Subcutaneous preadipocyte (primary cell): ENCODE measurements around a stretch of chr15.

- CAGE, long polyA plus RNA = no peak
These were observed 107.5 kb downstream of the APBA2 start for GRCh38 chr15:28992944-28993969.

GRCh38 chr15:29267648-29268098 lies 1.9 kb downstream of the NSMCE3 start:
- CAGE, long polyA plus RNA = no peak

DNA sequence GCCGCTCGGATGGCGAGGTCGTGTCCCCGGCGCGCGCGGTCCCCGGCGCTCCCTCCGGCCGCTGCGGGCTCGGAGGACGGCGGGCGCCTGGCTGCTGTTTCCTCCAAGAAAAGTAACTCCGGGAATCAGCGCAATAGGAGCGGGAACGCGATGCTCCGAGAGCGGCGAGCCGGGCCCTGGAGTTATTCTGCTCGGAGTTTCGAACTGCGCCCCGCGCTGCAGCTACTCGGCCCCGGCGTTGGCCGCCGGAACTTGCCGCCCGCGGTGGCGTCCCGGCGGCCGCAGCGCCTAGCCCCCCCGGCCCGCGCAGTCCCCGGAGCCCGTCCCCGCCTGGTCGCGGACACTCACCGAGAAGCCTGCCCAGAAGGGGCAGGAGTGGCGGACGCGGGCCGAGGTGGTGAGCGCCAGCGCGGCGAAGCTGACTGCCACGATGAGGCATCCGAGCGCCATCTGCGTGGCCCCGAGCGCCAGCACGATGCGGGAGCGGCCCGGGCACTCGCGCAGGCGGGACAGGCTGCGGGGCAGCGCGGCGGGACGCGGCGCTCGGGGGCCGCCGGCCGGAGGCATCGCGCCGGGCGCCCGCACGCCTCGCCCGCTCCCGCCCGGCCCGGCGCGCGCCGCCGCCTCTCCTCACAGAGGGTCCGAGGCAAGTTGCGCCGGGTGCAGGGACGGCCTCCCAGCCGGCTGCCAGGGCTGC lies 474 bp downstream of the ENTREP2 start:
- CAGE, long polyA plus RNA = no peak

DNA sequence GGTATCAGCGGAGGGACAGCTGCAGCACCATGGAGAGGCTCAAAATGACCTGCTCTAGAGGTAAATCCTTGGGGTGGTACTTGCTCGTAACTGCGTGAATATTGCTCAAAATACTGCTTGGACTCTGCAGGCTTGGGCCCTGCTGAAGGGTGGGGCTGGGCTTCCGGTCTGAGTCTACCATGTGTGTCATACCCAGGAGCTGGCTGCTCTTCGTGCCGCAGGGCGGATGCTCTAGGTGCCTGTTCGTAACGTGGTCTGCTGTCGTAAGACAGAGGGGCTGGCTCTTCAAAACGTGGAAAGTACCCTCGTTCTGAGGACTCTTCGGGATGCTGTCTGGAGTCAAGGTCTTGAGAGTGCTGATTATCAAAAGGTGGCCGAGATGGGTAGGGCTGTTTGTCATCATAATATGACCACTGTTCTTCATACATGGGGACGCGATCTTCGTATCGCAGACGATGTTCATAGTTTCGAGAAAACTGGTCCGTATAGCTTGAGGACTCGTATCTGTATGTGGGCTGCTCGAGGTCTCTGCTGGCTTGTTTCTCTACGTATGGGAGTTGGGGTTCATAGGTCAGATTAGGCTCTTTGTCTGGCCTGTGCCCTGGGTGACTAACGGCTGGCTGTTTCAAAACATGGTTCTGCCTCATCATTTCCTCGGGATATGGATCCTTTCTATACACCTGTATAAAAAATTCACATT lies 103.7 kb downstream of the TJP1 start:
- CAGE, long polyA plus RNA = no peak

- CAGE, long polyA plus RNA = no peak
These were observed 54.3 kb downstream of the TJP1 start for GRCh38 chr15:29767987-29768269.

- CAGE, long polyA plus RNA = no peak
These were observed 30.1 kb downstream of the TJP1 start for GRCh38 chr15:29791817-29792980.

GRCh38 chr15:29883075-29883521 lies 60.8 kb upstream of the TJP1 start:
- CAGE, long polyA plus RNA = no peak

- CAGE, long polyA plus RNA = no peak
These were observed 38.5 kb upstream of the GOLGA8J start for GRCh38 chr15:30044297-30044689.

DNA sequence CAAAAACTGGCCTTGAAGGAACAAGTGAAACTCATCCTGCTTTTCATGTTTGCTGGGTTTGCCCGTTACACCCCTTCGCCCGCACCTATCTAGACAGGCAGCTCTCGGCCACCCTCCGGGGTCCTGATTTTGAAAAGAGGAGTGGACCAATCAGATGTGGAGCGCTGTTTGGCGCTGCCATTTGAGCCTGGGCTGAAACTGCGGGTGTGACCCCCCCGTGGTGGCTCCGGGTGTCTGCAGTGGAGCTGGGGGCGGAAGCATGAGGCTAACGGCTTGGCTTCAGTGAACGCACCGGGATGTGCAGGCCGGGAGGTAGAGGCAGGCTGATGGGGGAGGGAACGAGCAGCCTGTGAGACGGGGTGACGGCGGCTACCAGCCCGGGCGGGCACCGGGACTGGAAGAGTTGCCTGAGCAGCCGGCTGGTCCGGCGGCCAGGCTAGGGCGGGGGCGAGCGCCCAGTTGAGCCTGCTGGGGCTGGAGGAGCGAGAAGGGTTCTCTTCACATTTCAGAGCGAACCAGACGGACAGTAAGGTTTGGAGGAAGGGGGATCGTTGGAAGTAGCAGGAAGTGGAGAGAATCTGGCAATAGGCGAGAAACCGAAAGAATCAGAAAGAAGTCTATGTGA lies 22.2 kb downstream of the GOLGA8H start:
- CAGE, long polyA plus RNA = no peak

- CAGE, long polyA plus RNA = no peak
These were observed 623 bp upstream of the MTMR10 start for GRCh38 chr15:30992131-30992371.

DNA sequence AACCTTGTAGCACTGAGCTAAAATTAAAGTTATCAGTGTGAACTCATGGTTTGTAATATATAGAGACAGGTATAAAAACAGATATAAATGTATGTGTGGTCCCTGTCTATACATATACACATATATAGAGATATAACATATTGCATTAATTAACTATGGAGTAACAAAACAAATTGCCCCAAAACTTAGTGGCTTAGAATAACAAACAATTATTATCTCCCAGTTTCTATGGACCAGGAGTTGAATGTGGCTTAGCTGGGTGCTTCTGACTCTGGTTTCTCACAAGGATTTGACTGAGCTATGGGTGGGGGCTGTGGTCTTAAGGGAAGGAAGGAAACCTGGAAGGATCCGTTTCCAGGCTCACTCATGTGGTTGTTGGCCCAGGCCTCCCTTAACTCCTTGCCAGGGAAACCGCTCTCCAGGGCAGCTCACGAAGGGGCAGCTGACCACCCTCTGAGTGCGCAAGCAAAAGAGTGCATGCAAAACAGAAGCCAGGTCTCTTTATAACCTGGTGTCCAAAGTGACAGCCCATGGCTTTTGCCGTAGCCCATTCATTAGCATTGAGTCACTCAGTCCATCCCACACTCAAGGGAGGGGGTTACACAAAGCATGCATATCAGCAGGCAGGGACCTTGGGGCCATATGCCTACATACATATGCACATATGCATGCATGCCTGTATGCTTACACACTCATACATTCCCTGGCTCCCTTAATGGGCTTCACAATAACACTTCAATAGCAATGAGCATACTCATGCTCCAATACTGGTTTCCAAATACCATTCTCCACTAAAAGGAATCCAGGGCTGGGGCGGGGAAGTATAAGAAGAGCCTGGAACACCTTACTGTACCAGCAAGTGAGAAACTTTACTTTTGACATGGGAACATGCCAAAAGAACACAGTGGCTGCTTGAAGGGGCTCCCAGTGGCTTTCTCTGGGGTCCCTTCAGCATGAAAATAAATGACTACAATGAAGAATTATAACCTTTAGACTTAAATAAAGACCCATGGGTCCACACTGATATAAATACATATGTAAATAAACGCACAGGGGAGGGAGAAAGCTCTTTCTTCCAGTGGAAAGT lies 22.1 kb downstream of the TRPM1 start:
- CAGE, long polyA plus RNA = no peak

DNA sequence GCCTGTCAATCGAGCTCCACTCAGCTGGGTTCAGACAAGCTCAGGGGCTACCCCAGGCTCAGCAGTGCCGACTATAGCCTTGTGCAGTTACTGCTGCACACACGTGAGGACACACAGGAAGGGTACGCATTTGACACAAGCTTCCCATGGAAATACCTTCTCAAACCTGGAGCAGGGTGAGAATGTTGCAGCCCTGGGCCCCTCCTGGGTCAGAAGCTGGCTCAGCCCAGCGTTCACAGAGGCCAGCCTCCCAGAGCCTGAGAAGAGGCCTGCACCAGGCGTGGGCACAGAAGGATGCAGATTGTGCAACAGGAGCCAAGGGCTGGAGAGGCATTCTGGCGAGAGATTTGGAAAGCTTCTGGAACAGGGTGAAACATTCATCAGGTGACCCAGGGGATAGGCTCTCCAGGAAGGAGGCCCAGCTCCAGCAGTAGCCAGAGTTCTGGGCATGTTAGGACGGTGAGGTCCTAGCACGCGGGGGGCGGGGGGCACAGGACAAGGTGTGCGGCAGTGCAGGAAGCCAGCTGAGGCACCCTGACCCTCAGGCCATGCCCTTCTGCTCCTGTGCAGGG lies 111.9 kb upstream of the KLF13 start:
- CAGE, long polyA plus RNA = no peak

- CAGE, long polyA plus RNA = no peak
These were observed 90.2 kb upstream of the KLF13 start for GRCh38 chr15:31236228-31237056.

DNA sequence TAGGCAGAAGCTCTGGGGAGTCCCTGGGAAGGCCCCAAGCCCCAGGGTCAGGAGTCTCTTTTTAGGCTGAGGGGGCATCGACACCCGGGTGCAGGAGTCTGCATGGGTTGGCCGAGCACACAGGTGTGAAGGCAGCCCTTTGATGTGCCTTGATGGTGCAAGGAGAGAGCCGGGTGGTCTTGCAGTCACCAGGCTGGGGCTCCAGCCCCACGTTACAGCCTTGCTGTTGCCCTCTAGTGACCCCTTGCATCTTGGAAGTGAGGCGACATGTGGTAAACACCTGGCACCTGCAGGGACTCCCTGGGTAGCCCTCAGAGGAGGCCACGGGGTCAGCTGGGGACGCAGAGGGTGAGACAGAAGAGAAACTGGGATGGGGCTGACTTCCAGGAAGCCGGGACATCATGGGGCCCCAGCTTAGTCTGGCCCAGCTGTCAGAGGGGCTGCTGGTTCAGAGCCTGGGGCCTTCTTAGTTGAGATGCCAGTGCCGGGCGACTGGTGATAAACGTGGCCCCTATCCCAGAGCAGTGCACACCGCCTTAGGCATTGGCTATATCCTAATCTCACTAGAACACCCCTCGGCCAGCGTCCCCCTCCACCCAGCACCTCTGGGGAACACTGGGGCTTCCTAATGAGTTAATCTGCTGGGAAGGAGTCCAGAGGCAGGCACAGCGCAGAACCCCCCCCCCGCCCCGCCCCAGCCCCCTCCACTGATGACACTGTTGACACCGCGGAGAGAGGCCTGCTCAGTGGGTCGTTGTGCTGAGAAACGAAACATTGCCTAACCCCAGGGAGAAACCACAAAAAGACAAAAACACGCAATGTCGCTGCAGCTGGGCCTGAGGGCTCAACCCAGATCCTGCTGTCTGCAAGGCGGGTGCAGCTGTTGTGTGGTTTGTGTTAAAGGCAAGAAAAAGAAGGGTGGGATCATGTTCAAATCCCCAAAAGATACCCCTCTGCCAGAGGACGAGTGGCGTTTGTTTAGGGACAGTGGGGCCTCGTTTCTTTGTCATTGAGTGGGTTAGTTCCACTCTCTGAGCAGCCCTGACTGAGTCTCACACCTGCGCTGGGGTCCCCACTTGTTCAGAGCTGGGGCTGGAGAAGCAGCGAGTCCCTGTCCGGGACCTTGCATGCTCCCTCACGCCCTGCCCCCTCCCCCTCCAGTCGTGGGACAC lies 60.5 kb upstream of the KLF13 start:
- CAGE, long polyA plus RNA = no peak

- CAGE, long polyA plus RNA = no peak
These were observed 22.3 kb upstream of the KLF13 start for GRCh38 chr15:31304297-31304758.

- CAGE, long polyA plus RNA = no peak
These were observed 809 bp downstream of the KLF13 start for GRCh38 chr15:31327546-31327742.

GRCh38 chr15:31339546-31340450 lies 13.2 kb downstream of the KLF13 start:
- CAGE, long polyA plus RNA = no peak

- CAGE, long polyA plus RNA = no peak
These were observed 20.3 kb downstream of the KLF13 start for GRCh38 chr15:31346511-31347703.

DNA sequence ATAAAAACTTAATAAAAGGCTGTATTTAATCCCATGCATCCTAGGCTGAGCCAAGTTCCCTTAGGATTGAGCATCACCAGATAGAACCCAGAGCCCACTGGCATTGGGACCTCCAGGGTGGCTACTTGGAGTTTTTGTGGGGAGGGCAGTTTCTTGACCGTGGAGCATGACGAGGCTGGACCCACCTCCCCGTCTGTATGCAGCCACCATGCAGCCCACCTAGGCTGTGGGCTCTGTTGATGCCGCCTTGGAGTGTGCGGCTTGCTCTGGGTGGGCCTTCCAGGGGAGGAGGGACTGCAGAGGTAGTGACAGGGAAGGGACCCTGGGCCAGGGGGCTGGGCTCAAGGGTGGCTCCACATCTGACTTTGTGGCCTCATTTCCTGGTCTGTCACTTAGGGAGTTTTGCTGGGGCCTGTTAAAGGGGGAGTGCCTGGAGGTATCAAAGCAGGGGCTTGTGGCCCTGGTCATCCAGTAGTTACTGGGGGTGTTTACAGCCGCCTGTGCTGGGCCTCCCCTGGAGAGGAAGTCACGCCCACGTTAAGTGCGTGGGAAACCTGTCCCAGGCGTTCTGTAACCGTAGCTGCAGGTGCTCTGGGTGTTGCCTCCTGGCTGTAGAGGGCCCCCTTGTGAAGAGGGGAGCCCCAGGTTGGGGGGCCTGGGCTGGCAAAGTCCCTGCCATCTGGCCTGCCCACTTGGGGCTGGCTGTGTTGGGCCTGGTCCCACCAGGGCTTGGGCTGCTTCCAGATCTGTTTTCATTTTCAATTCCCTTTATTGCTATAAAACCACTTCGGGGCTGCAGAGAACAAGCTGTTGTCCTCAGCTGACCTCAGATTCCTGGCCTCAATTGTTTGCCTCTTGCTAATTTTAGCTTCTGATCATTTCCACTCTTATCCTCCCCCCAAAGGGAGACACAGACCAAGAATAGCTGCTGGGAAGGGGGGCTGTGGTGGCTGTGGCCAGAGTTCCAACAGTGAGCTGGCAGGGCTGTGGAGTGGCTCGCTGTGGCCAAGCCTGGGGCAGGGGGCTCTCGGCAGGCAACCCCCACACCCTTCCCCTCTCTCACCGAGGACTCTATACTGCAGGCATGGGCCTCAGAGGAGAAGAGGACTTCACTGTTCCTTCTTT lies 26.5 kb downstream of the KLF13 start:
- CAGE, long polyA plus RNA = no peak

DNA sequence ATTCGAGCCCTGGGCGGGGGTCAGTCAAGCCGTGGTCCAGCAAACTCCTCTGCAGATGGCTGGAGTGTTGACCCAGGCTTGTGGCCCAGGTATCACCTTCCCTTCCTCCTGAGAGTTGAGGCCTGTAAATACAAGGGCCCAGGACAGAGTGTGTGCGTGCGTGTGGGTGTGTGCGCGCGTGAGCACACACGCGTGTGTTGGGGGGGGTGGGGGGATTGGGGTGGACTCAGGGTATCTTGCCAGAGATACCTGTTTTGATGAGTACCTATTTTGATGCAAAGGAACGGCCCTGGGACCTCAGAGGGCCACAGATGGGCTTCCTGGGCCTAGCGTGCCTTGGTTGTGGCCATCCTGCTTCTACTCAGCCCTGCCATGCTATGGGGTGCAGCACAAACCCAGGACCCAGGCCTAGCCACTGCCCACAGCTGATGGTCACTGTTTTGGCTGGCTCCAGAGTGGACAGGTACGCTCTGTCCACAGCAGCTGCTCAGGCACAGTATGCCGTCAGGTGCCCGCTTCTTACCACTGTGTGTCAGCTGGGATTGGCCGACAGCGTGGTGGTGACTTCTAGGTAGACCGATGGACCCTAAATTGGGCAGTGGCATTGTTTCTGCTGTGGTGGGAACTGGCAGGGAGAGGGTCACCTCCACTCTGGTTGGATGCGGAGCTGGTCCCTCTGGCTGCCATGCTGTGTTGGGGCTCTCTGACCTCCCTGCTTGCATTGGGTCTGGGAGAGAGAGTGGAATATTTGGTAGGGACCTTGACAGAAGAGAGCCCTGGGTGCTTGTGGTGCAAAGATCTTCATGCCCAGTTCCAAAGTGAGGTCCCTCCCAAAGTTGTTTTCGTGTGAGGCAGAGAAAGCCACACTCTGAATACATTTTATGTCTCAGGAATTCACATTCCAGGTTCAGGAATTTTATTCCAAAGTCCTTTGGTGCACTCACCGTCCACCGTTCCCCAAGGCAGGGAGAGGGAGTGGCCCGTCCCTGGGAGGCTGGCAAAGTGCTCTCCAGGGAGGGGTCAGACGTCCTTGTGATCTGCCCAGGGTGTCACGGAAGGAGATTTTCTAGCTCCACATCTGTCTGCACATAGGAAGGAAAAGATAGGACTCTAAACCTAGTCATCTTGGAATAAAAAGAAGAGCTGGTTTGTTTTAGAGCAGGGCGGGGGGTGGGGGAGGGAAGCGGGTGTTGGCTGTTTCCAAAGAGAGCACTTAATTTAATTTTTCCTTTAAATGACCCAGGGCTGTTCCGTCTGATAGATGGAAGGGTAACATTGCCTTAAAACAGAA lies 47.5 kb downstream of the KLF13 start:
- CAGE, long polyA plus RNA = no peak